OVCAR3 (cell line): ENCODE results near the gene KATNAL1.

DNA sequence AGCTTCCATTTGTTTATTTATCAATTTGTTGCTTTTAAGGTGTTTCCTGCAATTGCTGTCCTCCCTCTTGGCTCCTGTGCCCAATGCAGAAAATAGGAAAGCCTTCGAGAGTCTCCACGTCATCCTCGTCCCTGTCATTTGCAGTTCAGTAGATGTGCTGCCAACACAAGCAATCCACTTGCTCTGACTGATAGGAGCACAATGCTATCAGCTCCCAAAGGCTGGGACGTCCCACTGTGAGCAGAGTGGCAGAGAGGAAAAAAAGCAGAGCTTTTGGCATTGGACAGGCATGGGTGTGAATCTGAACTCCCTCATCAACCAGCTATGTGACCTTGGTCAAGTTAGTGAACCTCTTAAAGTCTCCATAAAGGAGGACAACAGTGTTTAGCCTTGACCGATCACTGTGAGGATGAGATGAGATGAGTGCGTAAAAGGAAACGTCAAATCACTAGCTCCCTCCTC, 10.7 kb upstream of the SLC7A1 start:
- RRBS = no CpG with 5 or more reads among the region's 7 CpGs

GRCh38 chr13:29676962-29677231, 81.4 kb upstream of the SLC7A1 start:
- RRBS = no CpG with 5 or more reads among the region's 7 CpGs

- RRBS = no CpG with 5 or more reads among the region's 5 CpGs
These were observed 24.9 kb downstream of the UBL3 start for GRCh38 chr13:29825315-29826051.

DNA sequence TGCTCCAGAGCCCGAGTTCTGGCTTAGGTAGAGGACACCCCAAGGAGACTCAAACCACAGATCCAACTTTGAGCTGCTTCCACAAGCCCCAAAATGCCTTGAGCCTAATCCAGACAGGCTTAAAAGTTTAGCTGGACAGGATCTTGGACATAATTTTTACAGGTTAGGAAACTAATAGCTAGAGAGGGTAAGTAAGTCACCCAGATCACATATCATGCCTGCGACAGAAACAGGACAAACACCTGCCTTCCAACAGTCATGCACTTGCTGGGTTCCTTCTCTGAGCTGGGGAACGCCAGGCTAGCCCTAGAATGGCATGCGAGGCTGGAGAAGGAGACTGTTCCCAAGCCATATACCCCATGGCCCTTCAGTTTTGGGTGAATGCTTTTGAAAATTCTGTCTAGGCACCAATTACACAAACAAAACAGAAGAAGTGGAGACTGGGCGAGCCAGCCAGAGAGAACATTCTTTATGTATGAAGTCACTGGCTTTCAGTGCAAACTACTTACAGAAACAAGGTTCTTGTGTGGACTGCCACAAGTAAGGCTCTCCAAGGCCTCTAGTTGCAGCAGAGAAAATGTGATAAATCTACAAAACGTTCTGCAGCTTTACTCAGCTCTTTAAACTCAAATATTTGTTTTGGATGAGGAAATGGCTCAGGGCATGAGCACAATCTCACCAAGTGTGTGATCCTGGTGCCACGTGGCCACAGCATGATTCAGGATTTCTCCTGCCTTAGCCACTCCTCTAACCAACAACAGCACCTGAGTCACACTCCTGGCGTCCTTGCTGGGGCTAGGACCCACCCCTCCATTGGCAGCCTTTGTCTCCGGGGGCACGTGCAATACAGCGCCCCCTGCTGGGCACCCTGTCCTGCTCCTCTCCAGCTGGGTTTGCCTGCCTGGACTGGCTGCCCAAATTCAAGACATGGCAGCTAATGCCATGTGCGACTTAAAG, 73.4 kb upstream of the UBL3 start:
- RRBS = no CpG with 5 or more reads among the region's 12 CpGs

- RRBS = no CpG with 5 or more reads among the region's 9 CpGs
These were observed 85.8 kb upstream of the UBL3 start for GRCh38 chr13:29936111-29936771.

GRCh38 chr13:29954317-29955118, 104.1 kb upstream of the UBL3 start:
- RRBS = no CpG with 5 or more reads among the region's 20 CpGs

DNA sequence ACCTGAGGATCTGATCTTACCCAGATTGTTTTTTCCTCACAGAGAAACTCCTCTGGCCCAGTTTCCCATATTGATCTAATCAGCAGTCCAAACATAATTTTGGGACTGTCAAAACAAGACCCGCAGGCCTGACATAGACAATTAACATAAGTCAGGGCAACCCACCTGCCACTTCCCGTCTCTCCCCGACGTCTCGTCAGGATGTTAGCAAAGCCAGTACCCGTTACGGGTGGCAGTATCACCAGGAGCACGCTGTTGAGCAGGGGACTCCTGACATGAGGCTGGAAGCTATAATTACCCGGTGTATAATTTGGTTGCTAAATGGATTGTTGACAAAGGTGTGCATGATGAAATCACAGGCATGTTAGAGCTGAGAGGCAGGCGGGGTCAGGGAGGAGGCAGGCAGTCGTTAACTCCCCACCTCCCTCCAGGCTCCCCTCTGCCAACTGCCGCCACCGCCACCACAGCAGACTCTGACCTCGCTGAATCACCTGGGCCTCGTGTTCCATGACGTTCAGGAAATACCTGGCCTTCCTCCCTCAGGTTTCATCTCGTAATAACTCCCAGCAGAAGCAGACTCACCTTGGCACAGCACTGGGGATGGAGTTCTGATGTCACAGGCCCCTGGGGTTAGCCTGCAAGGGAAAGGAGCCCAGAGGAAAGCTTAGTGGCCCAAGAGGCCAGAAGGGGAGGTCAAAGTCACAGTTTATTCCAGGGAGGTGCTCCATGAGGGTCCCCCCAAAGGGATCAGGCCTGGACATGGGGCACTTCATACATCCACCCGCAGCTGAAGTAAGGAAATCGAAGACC, 198.5 kb downstream of the KATNAL1 start:
- RRBS = no CpG with 5 or more reads among the region's 19 CpGs

DNA sequence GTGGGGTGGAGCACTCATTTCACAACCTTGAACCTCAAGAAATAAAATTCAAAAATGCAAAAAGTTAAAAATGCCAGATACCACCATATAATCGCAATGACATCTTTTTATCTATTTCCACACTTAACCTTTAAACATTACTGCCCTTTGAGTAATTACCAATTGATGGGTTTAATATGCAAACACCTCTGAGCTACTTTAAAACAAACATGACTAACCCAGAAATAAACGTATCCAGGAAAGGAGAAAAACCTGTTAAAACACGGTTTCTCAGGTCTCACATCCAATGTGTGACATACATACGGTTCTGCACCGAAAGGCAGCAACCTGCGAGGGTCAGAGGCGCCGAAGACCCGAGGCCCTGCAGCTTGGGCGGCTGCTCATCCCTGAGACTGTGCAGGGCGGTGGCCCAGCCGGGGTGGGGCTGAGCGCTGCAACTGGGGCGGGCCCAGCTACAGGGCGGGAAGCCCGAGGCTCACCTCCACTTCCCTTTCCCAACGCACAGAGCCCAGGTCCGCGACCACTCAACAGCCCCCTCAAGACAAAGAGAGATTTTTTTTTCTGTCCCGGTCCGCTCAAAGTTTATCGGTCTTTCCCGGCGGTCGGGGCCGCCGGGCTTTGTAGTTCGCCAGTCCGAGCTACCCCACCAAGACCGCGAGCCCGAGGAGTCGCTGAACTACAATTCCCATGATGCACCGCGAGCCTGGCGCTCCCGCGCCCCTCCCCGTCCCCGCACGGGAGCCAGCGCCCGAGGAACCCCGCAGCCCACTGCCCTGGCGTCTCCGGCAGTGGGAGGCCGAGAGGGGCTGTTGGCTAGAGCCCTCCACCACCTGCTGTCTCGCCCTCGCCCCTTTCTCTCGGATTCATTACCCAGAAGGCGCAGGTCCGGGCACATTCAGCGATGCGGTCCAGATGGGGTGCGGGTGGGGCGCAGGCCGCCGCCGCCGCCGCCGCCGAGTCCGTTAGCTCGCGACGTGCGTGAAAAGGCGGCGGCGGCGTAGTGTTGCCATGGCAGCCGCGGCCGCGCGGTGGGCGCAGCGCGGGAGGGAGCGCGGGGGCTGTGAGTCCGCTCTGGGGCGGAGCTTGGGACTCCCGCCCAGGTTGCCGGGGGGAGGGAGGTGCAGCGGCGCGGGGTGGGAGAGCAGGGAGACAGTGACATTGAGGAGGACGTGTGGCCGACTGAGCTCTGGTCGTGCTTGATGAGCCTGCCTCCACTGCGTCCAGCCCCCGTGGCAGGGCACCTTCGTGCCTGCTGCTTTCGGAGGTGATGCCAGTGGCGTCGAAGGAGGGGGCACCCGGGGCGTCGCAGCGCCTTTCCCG, at the start of gene KATNAL1:
TSS of gene KATNAL1 (minus strand) at position 1,091 of the 1,320 bp plus-strand sequence.
- RRBS = 7% methylated on average over 5 of the region's 103 CpGs

GRCh38 chr13:30313238-30313688, 5.9 kb upstream of the KATNAL1 start:
- RRBS = no CpG with 5 or more reads among the region's 3 CpGs

DNA sequence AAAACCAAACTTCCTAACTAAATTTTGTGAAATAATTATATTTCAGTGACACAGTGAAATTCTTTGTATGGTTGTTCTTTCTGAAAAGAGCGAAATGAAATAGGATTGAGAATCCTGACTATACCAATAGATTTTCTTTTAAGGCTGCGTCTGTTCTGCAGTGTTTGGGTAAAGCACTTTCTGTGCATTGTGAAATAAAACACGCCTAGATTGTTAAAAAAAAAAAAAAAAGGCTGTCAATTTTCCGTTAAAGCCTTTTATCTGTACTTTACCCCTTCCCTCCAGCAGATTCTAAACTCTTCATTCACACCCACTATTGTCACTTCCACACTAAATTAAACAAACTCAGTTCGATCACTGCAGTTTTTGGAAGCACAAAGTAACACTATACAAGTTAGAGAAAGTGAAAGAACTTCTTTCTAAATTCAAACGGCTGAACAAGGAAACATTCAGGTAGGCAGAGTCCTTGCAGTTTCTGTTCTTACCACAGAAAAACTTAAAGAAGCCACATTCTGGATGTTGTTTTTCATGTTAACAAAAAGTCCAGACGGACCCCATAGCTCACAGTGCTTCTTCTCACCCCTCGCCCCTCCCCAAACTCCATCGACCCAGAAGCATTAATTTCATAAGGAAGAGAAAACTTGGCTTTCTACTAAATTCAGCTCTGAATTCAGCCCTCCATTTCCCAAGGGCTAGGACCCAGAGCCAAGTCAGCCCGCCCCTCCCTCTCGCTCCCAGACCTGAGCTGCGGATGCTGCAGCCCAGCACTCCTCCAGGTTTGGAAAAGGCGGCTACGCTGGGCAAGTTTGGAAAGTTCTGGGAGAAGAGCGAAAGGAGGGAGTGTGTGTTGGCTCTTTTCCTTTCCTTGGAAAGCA, 27.5 kb upstream of the UBE2L5 start:
- RRBS = no CpG with 5 or more reads among the region's 15 CpGs

- RRBS = 4% methylated on average over 46 of the region's 135 CpGs
These were observed 1.1 kb downstream of the HMGB1 start for GRCh38 chr13:30464388-30465286.

DNA sequence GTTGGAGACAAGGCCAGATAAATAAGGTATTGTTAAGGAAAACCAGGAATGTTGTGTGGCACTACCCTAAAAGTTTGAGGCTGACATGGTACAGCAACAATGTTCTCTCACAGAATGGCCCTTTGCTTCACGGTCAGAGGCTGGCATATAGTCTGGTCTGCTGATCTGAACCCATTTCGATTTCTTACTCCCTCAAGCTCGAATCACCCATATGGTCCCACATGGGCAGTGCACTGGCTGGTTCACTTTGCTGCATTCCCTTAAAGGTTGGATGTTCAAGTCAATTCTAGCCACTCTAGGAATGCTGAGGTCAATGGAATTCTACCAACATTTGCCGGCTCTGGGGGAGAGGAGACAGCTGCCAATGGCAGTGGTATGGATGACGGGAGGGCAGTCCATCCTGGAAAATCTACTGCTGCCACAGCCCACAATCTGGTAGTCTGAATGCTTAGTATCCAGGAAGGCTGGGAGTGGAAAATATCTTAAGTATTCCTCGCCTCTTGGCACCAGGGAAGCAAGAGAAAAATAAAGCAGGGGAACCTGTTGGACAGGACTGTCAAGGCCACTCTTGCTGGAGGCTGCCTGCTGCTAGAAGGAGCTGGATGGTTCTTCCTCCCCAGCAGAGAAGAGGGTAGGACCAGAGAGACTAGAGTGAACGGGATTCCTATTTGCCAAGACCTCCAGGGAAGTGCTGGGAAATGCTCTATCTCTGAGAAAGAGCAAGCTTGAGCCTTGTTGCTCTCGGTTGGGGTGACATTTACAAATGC, 20.5 kb upstream of the HMGB1 start:
- RRBS = no CpG with 5 or more reads among the region's 8 CpGs

DNA sequence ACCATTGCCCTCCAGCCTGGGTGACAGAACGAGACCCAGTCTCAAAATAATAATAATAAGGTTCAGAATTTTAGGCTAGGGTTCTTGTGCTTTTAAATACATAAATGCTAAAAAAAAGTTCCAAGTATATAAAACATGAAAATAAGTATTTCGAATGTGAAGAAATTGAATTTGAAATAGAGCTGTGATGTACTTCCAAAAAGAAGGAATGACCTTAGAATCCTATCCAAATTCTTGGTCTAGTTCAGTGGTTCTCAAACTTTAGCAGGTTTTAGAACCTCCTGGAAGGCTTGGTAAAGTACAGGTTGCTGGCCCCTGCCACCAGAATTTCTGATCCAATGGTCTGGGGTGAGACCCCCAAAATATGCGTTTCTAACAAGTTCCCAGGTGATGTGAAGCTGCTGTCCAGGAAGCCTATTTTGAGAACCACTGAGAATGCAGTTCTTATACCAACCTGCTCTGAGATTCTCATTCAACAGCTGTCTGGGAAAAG, 51.2 kb upstream of the HMGB1 start:
- RRBS = no CpG with 5 or more reads among the region's 3 CpGs

DNA sequence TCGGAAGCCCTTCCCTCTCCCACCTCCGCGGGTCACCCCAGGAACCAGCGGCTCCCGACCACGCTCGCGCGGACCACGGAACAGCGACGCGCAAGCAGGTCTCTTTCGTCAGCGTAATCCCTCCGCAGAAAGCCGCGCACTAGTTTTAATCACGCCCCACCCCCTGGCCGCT, 367 bp upstream of the USPL1 start:
- RRBS = no CpG with 5 or more reads among the region's 20 CpGs

GRCh38 chr13:30619781-30620044, 2.0 kb downstream of the USPL1 start:
- RRBS = no CpG with 5 or more reads among the region's 2 CpGs

DNA sequence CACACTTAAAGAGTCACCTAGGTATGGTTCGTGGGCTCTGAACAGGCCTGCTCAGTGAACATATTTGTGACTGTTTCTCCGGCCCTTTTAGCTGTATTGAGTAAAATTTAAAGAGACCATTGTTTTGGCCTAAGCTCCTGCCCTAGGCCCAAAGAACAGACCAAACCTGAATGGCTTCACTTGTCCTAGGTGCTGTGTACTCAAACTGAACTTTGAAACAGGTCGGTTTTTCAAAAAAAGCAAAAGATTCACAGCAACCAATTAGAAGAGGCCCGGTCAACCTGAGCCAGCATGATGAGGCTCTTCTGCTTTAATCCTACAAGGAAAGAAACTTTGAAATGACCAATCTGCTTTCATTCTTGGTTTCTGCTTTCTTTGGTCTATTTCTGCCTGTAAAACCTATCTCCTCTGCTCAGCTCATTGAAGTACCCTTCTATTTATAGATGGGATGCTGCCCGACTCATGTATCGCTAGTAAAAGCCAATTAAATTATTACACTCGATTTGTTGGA, 50.6 kb downstream of the USPL1 start:
- RRBS = no CpG with 5 or more reads among the region's 7 CpGs

GRCh38 chr13:30803074-30803511, 67.8 kb downstream of the ALOX5AP start:
- RRBS = 31% methylated on average over 12 of the region's 27 CpGs

DNA sequence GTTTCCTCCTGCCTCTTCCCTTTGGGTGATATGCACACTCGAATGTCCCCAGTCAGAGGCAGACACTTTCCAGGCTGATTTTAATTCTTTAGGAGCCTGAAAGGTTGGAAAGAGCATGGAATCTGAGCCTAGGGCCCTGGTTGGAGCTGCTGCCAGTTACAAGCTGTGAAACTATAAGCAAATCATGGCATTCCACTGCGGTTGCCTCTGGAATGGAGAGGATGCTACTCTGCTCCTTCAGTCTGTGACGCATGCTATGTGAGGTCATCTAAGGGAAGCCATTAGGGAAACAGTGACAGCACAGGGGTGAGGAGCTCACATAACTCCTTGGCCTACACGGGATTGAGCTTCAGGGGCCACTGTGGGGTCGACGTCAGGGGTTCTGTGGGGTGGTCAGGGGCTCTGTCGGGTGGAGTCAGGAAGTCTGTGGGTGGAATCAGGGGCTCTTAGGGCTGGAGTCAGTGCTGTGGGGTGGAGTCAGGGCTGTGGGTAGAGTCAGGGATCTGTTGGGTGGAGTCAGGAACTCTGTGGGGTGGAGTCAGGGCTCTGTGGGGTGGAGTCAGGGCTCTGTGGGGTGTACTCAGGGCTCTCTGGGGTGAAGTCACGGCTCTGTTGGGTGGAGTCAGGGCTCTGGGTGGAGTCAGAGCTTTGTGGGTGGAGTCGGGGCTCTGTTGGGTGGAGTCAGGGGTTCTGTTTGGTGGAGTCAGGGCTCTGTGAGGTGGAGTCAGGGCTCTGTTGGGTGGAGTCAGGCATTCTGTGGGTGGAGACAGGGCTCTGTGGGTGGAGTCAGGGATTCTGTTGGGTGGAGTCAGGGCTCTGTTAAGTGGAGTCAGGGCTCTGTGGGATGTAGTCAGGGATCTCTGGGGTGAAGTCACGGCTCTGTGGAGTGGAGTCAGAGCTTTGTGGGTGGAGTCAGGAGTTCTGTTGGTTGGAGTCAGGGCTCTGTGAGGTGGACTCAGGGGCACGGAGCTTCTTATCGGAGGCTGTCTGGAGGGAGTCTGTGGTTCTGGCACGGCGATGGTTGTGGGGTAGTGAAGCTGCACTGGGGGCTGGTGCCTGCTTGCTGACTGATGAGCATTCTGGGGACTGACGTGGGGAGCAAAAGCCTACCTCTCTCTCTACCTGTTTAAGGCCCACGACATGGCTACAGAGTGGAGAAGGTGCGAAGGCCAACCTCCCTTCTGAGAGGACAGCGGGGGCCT, 35.7 kb upstream of the MEDAG start:
- RRBS = no CpG with 5 or more reads among the region's 18 CpGs

DNA sequence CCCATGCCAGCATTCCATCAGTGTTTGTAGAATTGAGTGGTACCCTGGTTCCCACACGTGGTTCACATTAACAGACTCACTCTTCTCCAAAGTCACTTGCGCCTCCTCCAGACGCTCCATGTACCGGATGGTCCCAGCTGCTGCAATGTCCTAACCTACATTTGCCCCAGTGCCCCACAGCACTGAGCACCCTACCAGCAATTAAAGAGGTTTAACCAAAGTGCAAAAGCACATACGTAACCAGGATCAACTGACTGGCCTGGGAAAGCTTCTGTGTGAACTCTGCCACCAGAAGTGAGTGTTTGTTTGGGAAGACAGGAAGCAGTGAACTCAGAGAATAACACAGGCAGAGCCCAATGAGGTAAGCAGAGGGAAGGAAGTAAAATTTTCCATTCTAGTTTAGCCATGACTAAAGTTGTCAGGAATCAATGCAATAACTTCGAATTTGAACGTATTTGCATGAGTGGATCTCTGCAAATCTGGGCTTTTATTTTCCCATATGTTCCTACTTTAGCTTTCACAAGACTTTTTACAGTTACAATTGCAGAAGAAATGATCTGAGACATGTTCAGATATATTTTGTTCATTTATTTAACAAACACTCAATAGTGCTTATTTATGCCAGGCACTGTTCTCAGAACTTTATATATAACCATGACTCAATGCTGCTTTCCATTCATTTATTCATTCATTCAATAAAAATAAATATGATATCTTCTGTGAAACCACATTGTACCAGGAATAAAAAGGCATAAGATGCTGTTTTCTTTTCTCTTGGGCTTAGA, 7.2 kb upstream of the MEDAG start:
- RRBS = no CpG with 5 or more reads among the region's 7 CpGs

DNA sequence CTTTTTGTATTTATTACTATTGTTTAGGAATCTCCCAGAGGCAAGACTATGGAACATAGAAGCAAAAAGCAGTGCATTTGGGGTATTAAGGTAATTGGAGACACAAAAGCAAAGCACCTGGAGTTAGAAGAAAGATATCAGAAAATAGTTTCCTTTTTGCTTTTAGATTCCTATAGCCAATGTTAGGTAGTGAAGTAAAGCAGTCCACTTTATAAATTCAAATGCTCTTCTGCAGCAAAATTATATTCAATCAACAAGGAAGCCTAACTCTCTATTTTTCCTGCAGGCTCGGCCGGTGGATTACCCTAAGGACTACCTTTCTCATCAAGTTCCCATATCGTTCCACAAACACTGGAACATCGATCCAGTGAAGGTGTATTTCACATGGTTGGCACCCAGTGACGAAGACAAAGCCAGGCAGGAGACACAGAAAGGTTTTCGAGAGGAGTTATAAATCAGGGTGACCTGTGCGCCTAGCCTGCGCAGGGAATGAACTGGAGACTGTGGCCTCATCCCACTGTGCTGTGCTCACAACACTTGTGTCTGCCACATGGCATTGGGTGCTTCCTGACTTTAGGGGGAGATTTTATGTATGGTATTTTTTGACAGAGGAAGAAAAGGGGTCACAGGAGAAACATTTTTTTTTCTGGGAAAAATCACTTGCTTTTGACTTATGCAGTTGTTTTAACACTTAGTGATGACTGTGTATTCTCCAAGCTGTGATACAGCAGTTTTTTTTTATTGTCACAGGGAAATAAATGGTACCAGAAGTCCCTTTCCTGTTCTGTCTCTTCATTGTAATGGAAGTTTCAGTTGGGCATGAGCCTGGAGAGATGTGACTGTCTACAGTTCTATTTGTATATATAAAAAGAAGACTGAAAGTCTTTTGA, 129.7 kb downstream of the B3GLCT start:
- RRBS = no CpG with 5 or more reads among the region's 8 CpGs